ENCODE data around the gene TMEM72.

DNA sequence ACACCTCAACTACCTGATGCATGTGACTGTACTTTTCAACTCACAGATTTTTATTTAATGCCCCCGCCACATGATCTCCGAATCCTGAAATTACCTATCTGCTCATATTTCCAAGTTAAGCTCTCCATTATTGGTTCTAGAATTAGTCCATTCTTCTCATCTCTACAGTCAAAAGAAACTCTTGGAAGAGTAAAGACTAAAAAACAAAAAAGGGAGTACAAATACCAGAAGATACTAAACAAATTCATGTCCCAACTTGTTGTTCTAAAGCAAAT lies 413.6 kb upstream of the FZD8 start:
- PRO-cap, 2 experiments: no peak in any of the 2 experiments

DNA sequence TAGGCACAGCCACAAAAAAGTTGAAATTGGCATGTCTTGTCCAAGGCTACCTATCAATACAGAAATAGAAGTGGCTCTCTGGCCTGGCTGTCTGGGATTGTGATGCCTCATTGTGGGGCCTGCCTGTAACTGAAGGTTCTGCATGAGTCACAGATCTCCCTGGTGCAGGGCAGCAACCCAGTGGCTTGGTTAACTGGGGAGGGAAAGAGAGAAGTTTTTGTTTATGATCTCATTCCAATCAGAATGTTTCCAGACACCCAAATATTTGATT lies 363.6 kb downstream of the ANKRD30A start:
- PRO-cap, 2 experiments: no peak in any of the 2 experiments

DNA sequence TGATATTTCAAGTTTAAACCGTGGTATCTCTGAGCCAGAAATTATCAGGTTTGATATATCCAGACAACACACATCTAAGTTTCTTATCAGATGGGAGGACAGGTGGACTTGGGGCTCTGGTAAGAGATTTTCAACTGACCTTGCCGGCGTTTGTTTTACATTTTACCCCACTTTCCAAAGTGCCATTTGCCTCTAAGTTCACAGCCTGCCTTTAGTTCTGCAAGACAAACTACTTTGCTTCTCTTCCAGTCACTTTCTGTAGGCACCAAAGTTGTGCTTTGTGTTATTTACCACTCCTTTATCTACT lies 892.1 kb downstream of the ZNF37A start:
- PRO-cap, 2 experiments: no peak in any of the 2 experiments

- PRO-cap, 2 experiments: no peak in any of the 2 experiments
These were observed 270.6 kb downstream of the ZNF33B start for GRCh38 chr10:42367549-42368434.

GRCh38 chr10:42691505-42692043 lies 53.2 kb upstream of the ZNF33B start:
- PRO-cap, 2 experiments: no peak in any of the 2 experiments

DNA sequence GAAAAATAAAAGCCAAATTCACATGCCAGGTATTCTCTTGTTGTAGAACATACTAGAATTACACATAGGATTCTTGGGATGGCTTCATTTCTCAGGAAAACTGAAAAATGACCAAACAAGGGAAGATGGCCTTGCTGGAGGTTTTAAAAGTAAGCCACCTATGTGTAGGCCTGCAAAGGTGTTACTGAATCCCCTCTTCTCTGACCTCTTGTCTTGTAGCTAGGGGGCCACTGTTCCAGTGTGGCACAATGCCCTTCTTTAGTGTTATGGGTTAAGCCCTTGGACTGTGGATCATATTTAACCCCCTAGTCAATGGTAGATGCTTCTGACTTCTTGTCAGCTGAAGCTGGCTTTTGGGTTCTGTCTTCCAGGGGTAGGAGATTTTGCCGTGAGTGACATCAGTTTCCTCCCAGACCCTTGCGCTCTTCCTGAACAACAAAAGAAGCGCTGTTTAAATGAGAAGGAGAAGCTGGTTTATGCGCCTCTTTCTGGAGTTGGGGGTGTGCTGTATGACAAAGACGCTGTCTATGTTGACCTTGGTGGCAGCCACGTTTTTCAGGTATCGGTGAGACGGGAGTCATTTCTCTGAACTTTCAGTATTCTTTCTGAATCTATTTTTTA lies 10.1 kb downstream of the BMS1 start:
- PRO-cap, 2 experiments: no peak in any of the 2 experiments

- PRO-cap, 2 experiments: peak in 2 of 2 experiments; most common minus-strand start chr10:42933884 (in 2)
These were observed 143.0 kb upstream of the RET start for GRCh38 chr10:42933774-42934424.

DNA sequence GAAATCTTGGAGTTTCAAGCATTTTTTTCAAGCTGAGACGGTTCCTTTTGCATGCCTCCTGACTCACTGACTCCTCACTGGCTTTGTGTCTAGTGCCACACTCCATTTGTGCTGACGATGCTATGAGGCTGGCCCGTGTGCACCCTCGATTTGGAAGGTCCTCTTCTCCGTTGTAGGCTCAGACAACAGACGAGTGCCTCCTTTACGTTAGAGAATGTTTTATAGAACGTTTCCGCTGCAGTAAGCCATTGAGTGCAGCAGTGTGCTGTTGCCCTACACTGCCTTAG lies 10.8 kb upstream of the CSGALNACT2 start:
- PRO-cap, 2 experiments: no peak in any of the 2 experiments

DNA sequence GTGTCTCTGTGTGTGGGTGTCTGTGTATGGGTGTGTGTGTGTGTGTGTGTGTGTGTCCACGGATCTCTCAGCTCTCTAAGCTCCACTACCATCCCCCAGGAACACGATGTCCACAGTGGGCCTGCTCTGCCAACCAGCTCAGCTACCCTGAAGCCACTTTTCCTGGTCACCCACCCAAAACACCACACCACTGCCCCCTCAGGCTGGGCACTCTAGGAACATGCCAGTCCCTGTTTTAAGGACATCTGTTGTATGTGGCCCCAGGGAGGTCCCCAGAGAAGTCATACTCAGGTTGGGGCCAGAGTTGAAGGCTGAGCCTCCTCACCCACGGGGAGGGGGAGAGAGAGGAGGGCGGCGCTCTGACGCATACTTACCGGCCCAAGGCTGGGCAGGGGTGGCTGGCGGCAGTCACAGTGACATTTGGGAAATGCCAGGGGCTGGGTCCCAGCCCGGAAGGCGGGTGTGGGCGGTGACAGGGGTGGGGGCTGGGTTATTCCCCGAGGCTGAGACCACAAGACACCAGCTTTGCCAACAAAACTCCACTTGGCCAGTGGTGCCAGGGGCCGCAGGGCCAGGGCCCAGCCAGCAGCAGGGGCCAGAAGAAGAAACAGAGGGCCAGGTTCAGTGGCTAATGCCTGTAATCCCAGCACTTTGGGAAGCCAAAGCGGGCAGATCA lies 41.2 kb downstream of the RASGEF1A start:
- PRO-cap, 2 experiments: peak in 1 of 2 experiments; most common plus-strand start position 542 of the sequence (in 1); most common minus-strand start position 421 of the sequence (in 1)

- PRO-cap, 2 experiments: no peak in any of the 2 experiments
These were observed 1.4 kb downstream of the FXYD4 start for GRCh38 chr10:43372730-43373308.

DNA sequence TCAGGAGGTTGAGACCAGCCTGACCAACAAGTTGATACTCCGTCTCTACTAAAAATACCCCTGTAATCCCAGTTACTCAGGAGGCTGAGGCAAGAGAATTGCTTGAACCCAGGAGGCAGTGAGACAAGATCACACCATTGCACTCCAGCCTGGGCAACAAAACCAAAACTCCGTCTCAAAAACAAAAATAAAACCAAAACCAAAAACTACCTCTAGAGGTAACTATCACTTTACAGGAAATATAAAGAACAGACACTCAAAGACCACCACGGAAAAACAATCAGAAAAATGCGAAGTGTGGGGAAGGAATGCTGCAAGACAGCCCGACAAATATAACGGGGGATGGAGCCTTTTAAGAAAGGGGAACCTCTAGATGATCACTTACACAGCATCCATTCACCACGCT lies 4.3 kb downstream of the HNRNPF start:
- PRO-cap, 2 experiments: peak in 1 of 2 experiments; most common plus-strand start position 283 of the sequence (in 1); most common minus-strand start position 139 of the sequence (in 1)

GRCh38 chr10:43437296-43437608 lies 341 bp downstream of the ZNF487 start:
- PRO-cap, 2 experiments: no peak in any of the 2 experiments

DNA sequence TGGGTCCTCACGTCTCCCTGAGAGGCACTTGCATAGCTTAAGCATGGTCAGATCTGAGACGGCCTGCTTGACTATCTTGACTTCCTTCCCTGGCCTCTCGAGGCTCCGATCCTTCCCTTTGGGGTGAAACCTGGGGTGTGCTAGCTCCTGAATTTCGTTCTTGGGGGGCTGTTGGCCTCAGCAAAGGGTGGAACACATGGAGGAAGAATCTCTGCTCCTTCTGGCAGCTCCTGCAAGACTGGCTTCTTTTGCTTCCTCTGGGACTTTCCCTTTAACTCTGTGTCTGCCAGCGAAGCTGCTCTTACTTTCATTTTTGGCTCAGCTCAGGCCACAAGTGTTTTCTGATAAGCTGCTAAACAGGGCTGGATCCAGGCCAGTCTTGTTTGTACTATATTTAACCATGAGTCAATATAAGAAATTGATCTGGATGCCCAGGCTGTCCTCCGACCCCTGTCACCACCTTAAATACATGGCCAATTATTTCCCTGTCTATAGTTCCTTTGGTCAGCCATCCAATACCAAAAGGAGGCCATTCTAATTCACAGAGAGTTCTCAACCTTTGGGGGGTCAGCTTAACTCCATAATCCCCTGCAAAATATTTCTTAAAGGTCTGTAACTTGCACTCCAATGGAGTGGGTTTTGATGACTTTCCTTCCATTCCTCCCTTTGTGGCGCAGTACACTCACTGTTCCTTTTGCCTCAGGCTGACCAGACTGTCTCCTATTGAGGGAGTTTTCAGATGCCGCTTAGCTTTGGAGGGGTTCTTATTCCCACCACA lies 11.0 kb upstream of the ZNF485 start:
- PRO-cap, 2 experiments: no peak in any of the 2 experiments

GRCh38 chr10:43668437-43668814 lies 19.7 kb upstream of the ZNF32 start:
- PRO-cap, 2 experiments: no peak in any of the 2 experiments

GRCh38 chr10:43847001-43847382 lies 198.3 kb upstream of the ZNF32 start:
- PRO-cap, 2 experiments: no peak in any of the 2 experiments

- PRO-cap, 2 experiments: no peak in any of the 2 experiments
These were observed 359.5 kb upstream of the ZNF32 start for GRCh38 chr10:44008318-44008538.

- PRO-cap, 2 experiments: no peak in any of the 2 experiments
These were observed 46.4 kb upstream of the TMEM72 start for GRCh38 chr10:44864526-44865340.

DNA sequence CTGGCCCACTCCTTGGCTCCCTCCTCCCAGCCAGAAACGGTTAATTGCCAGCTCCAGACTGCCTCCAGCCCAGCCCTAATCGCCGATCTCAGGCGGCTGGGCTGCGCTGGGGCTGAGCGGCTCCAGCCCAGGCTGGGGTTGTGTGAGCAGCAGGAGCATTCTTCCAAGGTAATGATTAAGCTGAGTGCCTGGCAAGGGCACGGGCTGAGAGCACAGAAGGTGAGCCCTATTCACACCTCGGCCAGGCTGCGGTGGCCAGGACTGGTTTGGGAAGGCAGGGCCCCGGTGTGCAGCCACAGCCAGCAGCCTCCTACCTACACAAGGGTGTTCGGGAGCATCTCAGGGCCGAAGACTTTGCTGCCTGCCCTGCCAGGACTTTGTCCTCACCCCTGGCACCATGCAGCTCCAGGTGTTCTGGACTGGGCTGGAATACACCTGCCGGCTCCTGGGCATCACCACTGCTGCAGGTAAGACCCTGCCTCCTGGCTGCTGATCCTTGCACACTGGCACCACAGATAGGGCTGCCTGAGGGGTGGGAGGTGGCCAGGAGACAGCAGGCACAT lies at the start of gene TMEM72:
Gene TMEM72, plus strand, starts transcription at position 222 of the 563 bp plus-strand sequence.
- PRO-cap, 2 experiments: no peak in any of the 2 experiments

- PRO-cap, 2 experiments: peak in 1 of 2 experiments; most common plus-strand start chr10:44968917 (in 1)
These were observed 9.3 kb downstream of the RASSF4 start for GRCh38 chr10:44968873-44969407.

DNA sequence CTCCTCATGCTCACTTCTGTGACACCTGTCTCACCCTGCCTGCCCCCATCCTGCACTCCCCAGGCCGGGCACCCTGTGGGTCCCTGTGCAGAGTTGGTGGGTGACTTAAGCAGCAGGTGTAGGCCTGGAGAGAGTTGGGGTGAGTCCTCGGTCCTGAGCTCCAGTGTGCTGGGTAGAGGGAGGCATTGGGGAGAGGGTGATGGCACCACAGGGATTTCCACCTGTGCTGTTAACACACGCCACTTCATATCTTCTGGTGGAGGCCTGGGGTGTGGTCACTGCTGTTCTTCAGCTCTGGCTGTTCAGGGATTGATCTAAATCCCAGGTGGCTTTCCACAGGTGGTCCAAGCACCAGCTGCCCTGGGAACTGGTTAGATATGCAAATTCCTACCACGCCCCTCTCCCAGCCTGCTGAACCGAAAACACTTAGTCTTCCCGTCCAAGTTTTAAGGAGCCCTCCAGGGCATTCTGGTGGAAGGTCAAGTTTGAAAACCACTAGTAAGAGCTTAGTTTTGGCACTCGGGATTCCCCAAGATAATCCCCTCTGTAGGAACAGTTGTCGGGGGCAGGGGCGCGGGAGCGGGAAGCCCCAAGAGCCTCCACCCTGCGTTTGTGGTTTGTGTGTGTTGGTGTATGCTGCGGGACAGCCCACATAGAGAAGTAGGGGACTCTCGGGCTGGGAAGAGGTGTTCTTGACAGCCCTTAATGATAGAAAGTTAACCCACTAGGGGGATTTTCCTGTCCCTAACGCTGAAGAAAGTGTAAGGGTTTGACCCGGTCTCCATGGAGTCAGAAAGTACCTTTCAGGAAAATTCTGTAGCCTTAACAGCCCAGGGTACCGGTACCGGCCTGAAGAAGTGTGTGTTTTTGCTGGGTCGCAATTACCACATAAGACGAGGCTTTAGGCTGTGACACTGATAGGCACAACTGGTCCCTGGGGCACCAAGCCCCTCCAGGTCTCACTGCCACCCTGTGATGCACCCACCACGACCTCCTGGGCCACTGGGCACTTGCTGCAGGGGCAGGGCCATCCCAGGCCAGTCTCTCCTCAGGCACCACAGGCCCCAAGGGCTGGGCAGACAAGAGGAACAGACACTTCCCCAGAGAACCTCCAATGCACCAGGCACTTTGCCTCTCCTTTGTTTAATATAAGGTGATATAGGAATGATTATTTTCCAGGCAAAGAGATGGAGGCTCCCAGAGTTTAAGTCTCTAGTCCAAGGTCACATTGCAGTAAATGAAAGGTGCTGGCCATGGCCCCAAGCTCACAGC lies 5.0 kb downstream of the DEPP1 start:
- PRO-cap, 2 experiments: no peak in any of the 2 experiments

Measured in cytotoxic T cell (primary cell).